Heart right ventricle (tissue), 2 donors: ENCODE results near the gene MYF5.

DNA sequence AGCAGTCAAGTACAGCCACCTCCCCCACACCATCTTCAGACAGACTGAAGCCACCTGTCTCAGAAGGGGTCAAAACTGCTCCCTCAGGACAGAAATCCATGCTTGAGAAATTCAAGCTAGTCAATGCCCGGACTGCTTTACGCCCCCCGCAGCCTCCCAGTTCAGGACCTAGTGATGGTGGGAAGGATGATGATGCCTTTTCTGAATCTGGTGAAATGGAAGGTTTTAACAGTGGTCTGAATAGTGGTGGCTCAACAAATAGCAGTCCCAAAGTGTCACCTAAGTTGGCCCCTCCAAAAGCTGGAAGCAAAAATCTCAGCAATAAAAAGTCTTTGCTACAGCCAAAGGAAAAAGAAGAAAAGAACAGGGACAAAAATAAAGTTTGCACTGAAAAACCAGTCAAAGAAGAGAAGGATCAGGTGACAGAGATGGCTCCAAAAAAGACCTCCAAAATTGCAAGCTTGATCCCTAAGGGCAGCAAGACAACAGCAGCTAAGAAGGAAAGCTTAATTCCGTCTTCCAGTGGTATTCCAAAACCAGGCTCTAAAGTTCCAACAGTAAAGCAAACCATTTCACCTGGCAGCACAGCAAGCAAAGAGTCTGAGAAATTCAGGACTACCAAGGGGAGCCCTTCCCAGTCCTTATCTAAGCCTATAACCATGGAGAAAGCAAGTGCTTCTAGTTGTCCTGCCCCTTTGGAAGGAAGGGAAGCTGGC, 176.1 kb downstream of the NAV3 start:
- PRO-cap, 2 experiments, result no peak in any of the 2 experiments

DNA sequence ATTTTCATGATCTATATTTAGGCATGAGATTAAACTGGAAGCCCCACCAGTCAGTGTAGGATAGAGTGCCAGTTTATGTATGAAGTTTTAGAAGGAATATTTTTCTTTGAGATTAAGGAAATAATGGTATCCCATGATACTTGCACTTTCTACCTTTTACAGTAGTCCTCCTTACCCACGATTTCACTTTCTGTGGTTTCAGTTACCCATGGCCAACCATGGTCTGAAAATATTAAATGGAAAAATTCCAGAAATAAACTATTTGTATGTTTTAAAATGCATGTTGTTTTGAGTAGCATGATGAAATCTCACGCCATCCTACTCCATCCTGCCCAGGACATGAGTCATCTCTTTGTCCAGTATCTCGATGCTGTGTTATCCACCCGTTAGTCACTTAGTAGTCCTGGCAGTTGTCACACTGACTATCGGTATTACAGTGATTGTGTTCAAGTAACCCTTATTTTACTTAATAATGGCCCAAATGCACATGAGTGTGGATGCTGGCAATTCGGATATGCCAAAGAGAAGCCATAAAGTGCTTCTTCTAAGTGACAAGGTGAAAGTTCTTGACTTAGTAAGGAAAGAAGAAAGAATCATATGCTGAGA, 22.4 kb downstream of the SYT1 start:
- PRO-cap, 2 experiments, result no peak in any of the 2 experiments

- PRO-cap, 2 experiments, result no peak in any of the 2 experiments
Measured at GRCh38 chr12:78888569-78889109, 24.1 kb downstream of the SYT1 start.

GRCh38 chr12:79151363-79151826, 286.8 kb downstream of the SYT1 start:
- PRO-cap, 2 experiments, result no peak in any of the 2 experiments

- PRO-cap, 2 experiments, result no peak in any of the 2 experiments
Measured at GRCh38 chr12:79183697-79184176, 319.2 kb downstream of the SYT1 start.

GRCh38 chr12:79426135-79426416, 264.7 kb downstream of the PAWR start:
- PRO-cap, 2 experiments, result no peak in any of the 2 experiments

DNA sequence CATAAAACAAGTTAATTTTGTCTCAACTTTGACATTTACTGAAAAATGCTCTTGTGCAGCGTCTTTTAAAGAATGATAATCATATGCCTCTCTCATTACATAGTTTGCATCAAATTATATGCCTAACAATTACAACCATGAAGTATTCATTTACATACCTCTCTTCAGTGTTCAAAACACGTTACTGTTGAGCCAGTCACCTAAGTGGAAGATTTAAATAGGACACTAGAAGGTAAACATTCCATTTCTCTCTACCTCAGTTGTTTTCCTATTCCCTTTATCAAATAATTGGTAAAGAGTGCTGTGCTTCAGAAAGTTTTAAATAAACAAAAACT, 46.5 kb downstream of the PAWR start:
- PRO-cap, 2 experiments, result no peak in any of the 2 experiments

DNA sequence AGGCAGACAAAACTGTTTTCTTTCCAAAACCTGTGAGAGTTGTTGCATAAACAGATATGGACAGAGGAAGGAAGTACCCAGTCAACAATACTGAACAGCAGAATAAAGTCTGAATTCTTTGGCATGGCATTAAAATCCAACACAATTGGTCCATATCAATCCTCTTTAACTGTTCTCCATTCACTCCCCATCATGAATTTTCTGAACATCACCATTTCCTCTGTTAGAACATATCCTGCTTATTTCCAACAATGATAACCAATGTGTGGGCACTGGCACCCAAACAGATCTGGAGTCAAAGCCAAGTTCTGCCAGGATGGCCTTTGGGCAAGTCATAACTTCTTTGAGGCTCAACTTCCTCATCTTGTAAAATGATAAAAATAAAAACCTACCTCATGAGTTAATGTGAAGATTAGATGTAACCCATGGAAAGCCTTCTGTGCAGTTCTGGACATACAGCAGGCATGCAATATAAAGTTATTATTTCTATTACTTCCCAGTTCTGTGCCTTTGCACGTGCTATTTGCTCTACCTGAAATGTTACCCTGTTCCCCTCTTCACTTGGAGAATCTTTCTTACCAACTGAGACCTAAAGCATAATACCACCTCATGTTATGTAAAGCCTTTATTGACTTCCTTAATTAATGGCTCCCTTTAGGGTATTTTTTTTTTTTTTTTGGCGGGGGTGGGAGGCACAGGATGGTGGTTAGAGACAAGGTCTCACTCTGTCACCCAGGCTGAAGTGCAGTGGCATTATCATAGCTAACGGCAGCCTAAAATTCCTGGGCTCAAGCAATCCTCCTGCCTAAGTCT, 12.4 kb downstream of the PAWR start:
- PRO-cap, 2 experiments, result no peak in any of the 2 experiments

DNA sequence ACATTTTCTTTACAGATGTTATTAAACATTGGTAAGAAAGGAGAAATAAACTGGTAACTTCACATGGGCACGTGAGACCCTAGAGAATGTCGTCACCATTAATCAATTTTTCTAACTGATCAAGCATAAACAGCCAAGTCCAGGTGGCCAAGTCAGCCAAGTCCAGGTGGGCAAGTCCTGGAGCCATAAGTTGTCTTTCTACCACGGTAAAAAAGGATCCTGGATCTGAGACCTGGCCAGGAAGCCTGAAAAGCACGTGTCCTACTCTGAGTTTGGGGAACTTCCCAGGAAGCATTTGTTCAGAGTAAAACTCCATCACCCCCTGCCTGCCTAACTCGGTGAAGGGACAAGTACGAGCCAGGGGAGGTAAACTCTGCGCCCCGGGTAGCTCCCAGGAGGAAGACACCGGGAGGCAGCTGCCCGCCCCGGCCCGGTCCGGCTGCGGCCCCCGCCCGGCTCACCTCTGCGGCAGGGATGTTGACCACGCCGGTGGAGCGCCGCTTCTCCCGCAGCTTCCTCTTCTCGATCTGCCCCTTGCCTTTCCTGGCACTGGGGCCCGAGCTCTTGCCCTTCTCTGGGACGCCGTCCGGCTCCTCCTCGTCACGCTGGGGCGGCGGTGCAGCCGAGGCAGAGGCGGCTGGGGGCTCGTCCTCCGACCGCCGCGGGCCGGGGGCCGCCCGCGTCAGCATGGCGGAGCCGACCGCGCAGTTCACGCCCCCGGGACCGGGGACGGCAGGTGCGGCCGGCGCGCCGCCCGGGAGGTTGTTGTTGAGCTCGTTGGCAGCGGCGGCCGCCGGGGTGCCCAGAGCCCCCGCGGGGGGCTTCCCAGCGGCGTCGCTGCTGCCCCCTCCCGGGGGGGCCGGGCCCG, 1.3 kb downstream of the PAWR start:
- PRO-cap, 2 experiments, result no peak in any of the 2 experiments

DNA sequence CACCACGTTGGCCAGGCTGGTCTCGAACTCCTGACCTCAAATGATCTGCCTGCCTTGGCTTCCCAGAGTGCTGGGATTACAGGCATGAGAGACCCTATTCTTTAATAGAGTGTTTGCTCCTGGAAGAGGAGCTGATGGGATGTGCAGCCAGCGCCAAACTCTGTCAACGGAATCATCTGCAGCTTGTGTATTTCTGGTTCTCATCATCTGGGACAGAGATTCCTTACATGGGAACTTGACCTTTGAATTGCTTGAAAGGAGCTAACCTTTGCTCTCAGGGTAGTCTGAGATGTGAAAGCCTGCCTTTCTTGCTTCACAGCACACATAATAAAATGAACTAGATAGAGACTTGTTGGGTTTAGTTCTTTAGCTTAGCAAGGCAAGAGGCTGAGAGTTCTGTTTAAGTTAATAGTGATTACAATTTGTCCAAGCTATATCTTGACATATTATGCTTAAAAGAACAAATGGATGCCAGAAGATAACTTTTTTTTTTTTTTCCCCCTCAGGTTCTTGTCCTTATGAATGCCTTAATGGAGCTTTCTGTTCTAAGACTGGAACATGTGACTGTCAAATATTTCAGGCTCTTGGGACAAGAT, 120.1 kb downstream of the OTOGL start:
- PRO-cap, 2 experiments, result peak in 2 of 2 experiments; most common plus-strand start position 282 of the sequence (in 1); most common minus-strand start position 165 of the sequence (in 1)

- PRO-cap, 2 experiments, result no peak in any of the 2 experiments
Measured at GRCh38 chr12:80400396-80400802, 43.6 kb upstream of the PTPRQ start.

DNA sequence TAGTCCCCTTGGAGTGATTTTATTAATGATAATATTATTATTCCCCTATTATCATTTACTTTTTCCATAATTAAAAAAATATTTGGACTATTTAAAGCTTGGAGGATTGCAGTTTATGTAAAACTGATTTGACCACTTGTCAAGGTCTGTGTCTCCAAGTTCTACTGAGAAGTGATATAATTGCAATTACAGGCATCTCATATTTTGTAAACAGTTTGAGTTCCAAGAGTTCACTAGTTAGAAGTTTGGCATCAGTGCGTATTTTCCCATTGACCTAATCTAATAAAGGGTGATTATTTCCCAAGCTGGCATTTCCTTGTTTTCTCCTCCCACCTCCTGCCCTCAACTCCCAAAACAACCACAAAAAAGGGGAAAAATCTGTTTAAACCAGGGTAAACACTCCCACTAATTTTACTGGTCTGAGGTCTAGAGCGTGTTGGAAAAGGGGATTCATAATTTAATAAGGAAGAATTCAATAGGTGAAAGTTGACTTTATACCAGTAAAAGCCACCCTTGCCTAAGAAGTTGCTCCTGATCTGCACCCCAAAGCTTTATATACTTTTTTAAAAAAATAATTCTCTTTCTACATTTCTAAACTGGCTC, 3.0 kb upstream of the MYF6 start:
- PRO-cap, 2 experiments, result no peak in any of the 2 experiments

- PRO-cap, 2 experiments, result no peak in any of the 2 experiments
Measured at GRCh38 chr12:80716536-80717211, at the start of gene MYF5. TSS of gene MYF5 (plus strand) at chr12:80716912.

- PRO-cap, 2 experiments, result no peak in any of the 2 experiments
Measured at GRCh38 chr12:80829793-80830357, 107.9 kb downstream of the LIN7A start.

DNA sequence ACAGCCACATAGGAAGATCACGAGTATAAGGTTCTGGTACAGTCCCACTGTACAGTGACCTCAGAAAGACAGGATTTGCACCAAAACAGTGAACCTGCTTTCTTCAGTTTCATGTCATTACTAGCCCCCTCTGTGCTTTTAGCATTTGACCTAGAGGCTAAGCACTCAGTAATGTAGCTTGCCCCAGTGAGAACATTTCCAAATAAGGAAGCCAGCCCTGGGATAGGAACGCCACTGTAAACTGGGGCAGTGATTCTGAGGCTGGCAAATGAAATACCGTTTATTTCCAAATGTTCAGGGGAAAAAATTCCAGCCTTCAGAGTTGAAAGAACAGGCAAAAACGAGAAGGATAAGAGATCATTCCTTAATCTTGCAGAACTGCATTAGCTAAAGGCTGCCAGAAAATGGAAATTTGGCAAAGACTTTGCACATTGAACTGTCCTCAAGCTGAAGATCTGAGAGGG, 41.8 kb upstream of the PPFIA2 start:
- PRO-cap, 2 experiments, result no peak in any of the 2 experiments

DNA sequence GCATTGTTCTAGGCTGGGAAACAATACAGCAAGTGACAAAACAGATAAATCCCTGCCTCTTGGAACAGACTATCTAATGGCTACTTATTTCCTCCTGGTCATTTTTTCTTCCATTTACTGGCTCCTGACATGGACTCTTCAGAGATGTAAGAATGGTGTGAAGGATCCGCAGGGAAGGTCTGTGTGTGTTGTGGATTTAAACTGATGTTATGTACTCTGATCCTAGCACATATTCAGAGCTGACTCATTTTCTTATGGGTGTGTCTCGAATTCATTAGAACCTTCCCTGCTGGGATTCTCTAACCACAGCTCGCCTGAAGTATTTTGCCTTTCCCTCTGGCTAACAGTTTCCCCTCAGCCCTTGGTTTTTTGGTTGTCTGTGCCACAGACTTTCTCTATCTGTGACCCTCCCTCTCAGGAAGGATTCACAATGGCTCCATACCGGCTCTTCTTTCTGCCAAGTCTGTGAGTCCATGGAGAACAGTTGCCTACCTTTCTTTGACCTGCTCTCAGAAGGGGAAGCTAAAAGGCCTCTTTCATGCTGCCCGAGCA, 53.7 kb downstream of the TMTC2 start:
- PRO-cap, 2 experiments, result no peak in any of the 2 experiments

GRCh38 chr12:82974666-82975030, 287.9 kb downstream of the TMTC2 start:
- PRO-cap, 2 experiments, result no peak in any of the 2 experiments

GRCh38 chr12:84689479-84690240, 222.9 kb downstream of the SLC6A15 start:
- PRO-cap, 2 experiments, result no peak in any of the 2 experiments

- PRO-cap, 2 experiments, result no peak in any of the 2 experiments
Measured at GRCh38 chr12:84891989-84892364, 20.6 kb downstream of the SLC6A15 start.

- PRO-cap, 2 experiments, result no peak in any of the 2 experiments
Measured at GRCh38 chr12:84913116-84913825, 672 bp upstream of the SLC6A15 start.